Measurements from ENCODE around the genes NOXO1, PKD1 and RAB26.

GRCh38 chr16:1407762-1408698 lies 6.5 kb downstream of the UNKL start:
- RRBS: 2% methylated on average over 23 of the region's 50 CpGs

DNA sequence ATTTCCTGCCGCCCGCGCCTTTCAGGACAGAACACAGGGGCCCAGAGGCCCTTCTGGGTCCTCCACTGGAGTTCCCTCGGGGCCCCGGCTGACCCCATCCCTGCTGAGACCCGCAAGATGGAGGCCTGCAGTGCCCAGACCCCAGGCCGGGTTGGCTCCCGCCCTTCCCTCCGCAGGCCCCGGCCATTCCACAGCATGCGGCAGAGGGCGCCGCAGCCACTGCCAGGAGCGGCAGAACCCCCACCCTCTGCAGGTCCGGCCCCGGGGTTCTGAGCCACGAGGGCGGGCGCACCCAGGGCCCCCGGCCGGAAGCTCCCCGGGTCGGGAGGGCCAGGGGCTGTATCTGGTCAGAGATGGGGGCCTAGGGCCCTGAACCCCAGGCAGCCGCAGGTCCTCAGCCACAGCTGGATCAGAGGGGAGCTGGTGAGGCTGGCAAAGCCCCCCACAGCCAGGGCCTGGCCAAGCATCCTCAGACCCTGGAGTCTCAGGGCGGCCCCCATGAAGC lies 2.3 kb upstream of the PERCC1 start:
- RRBS: 19% methylated on average over 14 of the region's 25 CpGs

GRCh38 chr16:1527691-1528358 lies 5.6 kb upstream of the TMEM204 start:
- RRBS: no CpG with 5 or more reads among the region's 25 CpGs

- RRBS: no CpG with 5 or more reads among the region's 10 CpGs
Observed at GRCh38 chr16:1615211-1615721, 3.1 kb downstream of the CRAMP1 start.

- RRBS: 79% methylated on average over 2 of the region's 21 CpGs
Observed at GRCh38 chr16:1769168-1769999, 2.0 kb downstream of the NME3 start.

DNA sequence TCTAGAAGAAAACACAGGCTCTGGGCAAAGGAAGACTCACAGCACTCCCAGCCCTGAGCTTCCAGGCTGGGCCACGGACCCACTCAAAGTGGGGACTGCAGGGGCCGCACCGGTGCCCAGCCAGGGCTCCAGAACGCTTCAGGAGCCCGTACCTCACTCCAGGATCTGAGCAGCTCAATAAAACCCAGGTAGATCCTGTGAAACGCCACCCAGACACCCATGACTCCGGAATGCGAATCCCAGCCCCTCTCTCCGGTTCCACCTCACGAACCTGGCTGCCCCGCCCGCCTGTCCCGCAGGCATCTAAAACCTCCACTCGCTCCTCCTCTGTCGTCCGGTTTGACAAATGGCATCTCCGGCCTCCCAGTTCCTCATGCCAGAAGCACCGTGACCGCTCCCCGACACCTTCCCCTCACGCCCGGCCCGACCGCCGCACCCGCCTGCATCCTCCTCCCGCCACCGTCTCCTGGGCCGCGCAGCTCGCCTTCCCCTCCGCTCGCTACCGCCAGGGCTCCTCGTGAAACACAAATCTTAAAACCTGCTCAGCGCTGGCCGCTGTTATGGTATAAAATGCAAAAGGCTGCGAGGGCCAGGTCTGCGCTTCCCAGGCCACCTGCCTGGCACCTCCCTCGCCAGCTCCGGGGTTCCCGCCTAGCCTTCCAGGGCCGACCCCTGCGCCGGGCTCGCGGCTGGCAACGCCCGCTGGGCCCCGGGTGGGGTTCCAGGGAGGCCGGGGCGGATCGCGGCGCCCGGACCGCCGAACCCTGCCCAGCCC lies 689 bp downstream of the SPSB3 start:
- RRBS: 8% methylated on average over 25 of the region's 58 CpGs

DNA sequence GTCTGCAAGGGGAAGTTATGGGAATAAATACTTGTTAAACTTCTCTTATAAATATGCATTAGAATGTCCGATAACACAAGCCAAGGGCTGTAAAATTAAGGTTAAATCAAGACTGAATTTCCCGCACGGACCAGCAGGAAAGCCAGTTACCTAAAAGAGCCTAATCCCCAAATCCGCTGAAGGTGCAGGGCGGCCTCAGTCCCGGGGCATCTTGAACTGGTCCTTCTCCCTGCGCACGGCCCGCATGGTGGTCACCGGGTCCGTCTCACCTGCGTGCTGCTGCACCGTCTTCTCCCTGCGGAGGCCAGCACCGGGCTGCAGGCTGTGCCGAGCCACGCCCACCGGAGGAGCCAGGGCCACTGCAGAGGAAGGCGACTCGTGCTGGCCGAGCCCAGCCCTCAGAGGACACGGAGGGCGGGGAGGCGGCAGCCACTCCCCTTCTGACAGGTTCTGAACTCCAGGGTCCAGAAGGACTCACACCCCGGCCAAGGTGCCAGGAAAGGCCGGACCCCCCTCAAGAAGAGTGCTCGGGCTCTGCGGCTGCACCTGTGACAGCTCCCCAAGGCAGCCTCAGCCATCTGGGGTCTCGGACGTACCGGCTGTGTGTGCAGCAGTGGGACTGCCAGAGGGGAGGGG lies 15.7 kb upstream of the IGFALS start:
- RRBS: 84% methylated on average over 10 of the region's 31 CpGs

DNA sequence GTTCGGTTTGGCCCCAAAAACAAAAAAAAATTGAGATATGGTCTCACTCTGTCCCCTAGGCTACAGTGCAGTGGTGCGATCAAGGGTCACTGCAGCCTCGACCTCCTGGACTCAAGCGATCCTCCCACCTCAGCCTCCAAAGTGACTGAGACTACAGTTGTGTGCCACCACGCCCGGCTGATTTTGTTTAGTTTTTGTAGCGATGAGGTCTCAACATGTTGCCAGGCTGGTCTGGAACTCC lies 1.1 kb downstream of the HAGH start:
- RRBS: no CpG with 5 or more reads among the region's 7 CpGs

GRCh38 chr16:1825801-1826015 lies 917 bp downstream of the HAGH start:
- RRBS: no CpG with 5 or more reads among the region's 11 CpGs

GRCh38 chr16:1917288-1917834 lies 854 bp downstream of the HS3ST6 start:
- RRBS: 2% methylated on average over 4 of the region's 21 CpGs

DNA sequence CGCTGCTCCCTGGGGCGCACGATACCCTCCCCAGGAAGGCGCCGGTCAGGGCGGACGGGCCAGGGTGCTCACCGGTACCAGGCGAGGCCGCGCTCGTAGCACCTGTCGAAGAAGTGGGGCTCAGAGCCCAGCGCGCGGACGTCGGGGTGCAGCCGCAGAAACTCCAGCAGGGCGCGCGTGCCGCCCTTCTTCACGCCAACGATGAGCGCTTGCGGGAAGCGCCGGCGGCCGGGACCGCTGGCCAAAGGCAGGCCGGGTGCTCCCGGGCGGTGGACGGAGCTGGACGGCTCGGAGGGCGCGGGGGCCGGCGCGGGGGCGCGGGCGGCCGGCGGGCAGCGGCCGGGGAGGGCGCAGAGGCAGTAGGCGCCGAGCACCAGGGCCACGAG lies 383 bp downstream of the HS3ST6 start:
- RRBS: 5% methylated on average over 16 of the region's 54 CpGs

DNA sequence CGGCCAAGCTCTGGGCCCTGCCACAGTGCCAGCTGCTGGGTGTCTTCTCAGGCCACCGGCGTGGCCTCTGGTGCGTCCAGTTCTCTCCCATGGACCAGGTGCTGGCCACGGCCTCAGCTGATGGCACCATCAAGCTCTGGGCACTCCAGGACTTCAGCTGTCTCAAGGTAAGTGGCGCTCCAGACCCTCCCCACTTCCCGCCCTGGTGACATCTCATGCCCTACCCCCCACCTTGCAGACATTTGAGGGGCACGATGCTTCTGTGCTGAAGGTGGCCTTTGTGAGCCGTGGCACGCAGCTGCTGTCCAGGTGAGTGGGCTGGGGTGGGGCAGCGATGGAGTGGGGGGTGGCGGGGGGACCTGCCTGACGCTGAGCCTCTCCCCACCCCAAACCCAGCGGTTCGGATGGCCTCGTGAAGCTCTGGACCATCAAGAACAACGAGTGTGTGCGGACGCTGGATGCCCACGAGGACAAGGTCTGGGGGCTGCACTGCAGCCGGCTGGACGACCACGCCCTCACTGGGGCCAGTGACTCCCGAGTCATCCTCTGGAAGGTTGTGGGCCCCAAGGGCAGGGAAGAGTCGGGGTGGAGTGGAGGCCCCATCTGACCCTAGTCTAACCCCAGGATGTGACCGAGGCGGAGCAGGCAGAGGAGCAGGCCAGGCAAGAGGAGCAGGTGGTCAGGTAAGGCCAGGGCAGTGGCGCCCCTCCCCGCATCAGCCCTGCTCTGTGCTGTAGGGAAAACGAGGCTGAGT lies 4.0 kb downstream of the NOXO1 start:
- RRBS: no CpG with 5 or more reads among the region's 30 CpGs

DNA sequence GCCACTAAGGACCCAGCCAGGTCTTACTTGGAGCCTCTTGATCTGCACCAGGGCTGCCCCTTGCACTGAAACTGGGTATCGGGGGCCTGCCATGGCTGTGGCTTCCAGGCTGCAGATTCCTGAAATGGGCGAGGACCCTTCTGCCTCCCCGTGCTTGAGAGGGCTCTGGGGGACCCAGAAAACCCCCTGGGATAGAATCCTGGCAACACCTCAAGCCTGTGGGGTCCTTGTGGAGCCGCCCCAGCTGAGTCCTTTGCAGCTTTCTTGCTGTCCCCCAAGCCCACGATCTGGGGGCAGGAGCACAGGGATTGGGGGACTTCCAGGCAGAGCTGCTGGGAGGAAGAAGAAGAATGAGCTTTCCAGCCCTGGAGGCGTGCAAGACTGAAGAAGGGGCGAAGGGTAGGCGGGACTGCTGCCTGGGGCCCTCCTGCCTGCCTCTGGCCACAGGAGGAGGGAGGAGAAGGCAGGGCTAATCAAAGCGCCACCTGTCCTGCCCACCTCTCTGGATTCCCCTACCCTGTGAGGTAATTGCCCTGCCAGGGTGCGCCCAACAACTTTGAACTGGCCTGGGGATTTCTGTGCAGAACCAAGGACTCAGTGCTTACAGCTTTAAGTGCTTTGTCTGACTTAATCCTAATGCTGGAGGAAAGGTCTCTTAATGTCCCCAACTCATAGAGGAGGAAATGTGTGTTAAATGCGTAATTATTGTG lies at the start of gene NOXO1:
NOXO1 (minus strand) TSS at position 383 of the 710 bp plus-strand sequence.
- RRBS: no CpG with 5 or more reads among the region's 11 CpGs

DNA sequence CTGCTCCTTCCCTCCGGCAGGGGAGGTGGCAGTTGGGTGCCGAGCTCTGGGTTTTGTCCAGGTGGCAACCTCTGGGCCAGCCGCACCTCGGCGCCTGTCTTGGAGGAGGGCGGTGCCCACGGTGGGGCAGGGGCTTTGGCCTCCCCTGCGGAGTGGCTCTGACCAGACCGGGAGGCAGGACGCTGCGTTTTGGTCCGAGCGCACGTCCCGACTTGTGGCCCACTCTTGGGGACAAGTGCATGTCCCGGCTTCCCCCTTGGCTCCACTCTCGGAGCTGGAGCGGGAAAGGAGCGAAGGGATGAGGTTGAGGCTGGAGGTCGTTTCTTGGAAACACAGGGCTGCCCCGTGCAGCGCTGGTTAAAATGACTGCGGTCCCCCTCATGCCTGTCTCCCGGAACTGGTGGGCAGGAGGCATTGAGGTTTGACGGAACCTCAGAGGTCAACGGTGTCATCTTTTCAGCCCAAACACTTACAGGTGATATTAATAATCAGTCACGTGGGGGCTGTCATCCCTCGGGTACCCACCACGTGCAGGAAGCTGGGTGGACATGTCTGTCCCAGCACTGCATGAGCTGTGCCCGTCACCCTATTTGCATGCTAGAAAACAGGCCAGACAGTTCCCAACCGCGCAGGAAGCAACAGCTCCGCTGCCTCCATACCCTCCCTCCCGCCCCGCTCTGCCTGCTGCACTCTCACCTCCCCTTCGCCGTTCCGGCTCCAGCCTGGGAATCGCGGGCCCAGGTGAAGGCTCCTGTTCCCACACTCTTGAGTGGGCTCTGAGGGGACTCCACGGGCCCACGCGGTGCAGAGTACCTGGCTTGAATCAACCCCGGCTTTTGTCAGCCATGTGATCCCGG lies 1.2 kb downstream of the SYNGR3 start:
- RRBS: 14% methylated on average over 6 of the region's 45 CpGs

DNA sequence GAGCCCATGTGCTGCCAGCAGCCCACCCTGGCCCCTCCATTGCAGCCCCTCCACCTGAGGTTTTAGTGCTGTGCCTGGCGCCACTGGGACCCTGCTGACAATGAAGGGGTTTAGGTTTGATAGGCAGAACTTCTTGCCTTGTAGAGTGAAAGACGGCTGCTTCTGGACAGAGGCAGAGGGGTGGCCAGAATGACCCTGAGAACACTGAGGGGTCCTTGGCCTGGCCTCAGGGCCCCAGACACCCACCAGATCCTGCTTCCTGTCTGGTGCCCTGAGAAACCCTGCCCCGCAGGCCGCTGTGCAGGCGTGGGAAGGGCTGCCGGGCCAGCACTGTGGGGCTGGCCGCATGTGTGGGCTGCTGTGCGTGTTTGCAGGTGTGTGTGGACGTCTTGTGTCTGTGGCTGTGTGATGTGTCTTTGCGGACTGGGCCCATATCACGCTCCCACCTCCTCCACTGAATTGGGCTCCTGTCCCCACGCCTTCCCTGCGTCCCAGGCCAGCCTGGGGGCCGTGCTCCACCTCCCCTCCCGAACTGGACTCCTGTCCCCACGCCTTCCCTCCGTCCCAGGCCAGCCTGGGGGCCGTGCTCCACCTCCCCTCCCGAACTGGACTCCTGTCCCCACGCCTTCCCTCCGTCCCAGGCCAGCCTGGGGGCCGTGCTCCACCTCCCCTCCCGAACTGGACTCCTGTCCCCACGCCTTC lies 7.3 kb downstream of the NHERF2 start:
- RRBS: no CpG with 5 or more reads among the region's 24 CpGs

DNA sequence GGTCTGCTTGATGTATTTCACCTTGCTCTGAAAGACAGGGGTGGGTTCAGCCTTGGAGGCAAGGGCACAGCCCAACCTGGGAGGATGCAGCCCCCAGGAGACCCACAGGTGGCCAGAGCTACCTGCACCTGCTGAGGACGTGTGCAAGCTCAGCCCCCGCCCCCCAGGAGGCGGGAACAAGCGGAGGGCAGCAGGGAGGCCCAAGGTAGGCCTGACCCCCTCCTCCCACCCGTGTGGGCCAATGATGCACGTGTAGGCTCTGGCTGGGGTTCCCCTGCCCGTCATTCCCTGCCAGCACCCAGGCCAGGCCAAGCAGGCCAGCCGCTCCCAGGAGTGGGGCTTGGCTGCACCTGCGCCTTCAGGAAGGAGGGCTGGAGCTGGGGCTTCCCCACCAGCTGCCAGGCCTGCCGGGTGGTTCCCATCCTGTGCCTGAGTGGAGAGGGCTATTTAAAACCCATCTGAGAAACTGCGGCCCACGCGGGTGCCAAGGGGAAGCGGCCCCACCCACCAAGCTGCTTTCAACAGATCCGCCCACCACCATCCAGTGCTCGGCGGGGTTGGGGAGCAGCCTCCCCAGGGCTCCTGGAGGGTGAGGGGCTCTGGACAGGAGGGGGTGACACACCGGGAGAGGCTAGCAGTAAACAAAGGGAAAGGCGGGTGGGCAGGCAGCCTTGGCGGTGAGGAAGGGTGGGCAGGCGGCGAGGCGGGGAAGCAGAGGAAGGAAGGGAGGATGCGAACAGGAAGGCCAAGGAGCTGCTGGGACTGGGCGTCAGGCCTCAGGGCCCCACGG lies 3.7 kb downstream of the NTHL1 start:
- RRBS: no CpG with 5 or more reads among the region's 26 CpGs

DNA sequence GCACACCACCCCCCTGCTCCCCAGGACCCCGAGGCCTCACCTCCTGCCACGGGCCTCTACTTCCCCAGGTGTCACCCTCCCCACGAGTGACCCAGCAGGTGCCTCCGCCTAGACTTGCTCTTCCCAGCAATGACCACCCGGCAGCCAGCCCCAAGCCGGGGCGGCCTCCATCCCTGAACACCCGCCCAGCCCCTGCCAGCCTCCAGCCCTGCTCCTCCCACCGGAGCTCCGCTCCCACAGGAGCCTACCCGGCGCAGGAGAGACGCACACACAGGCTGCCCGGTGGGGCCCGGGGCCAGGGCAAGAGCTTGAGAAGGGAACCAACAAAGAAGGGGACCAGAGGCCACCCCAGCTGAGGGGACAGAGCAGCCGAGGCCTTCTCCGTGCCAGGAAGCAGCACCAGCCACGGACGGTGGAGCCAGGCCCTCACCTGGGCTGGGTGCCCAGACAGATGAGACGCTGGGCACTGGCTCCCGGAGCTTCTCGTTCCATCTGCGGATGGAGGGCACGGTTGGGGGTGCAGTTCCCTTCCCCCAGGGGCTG lies 13.9 kb downstream of the PKD1 start:
- RRBS: 49% methylated on average over 1 of the region's 24 CpGs

DNA sequence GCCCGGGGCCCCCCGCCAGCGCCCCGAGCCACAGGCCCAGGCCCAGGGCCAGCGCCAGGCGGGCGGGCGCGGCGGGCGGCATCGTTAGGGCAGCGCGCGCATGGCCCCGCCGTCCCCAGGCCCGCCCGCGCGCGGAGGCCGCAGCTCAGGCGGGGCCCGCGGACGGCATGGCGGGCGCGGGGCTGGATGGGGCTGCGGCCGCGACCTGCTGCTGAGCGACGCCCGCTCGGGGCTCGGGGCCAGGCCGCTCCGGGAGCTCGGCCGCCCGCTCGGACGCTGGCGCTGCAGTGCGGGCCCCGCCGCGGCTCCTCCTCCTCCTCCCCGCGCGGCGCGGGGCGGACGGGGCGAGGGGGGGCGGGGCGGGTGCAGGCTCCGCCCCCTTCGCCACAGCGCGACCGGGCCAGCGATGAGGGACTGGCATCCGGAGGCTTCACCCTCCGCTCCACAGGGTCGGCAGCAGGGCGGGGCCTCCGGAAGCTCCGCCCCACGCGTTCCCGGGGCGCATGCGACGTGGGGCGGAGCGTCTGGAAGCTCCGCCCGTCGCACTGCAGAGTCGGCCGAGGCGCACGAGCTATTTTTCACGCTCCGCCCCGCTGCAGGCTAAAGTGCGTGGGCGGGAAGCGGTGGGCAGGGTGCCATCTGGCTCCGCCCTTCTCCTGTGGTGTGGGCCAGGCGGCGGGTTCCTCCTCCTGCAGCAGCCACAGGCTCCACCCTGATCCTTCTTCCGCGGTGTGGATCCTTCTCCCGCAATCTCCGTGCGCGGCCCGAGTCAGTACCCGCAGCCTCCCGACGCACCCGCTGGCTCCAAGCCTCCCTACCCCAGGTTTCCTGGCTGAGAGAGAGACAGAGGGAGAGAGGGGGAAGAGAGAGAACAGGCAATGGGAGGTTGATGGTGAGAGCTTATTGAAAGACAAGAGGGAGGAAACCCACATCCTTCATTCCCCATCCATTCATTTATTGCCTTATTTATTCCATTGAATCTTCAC lies at the start of gene PKD1:
PKD1 (minus strand) TSS at position 291 of the 986 bp plus-strand sequence.
- RRBS: no CpG with 5 or more reads among the region's 107 CpGs

DNA sequence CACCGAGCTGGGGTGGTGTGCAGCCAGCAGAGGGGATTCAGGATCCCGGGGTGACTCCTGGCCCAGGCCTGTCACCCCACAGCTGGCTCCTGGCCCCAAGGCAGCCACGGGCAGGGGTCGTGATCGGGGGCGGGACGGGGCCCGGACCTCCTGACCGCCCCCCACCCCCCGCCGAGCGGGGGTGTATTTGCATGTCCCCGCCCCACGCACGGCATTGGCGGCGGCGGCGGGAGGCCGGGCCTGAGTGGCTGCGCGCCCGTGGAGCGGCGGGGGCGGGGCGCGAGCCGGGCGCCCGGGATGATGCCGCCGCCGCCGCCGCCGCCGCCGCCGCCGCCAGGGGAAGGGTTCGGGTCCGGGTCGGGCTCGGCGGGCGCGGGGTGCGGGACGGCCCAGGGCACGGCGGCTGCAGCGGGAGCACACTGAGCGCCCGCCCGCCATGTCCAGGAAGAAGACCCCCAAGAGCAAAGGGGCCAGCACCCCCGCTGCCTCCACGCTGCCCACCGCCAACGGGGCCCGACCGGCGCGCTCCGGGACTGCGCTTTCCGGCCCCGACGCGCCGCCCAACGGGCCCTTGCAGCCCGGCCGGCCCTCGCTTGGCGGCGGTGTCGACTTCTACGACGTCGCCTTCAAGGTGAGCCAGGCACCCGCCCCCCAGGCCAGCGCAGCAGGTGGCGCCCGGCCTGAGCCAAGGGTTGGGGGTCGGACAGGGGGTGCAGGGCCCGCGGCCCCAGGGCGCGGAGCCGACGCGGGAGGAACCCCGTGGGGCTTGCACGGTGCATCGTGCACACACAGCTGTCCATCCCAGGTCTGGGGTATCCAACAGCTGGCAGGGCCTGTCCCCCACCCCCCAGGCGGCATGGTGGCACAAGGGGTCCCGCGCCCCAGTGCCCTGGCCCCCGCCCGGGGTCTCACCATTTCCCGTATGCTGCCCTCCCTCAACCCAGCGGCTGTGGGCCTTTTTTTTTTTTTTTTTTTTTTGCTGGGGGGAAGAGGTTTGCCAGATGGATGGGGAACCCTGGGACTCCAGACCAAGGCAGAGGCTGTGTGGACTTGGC lies at the start of gene RAB26:
RAB26 (plus strand) TSS at position 278 of the 1,055 bp plus-strand sequence.
- RRBS: 4% methylated on average over 44 of the region's 103 CpGs

DNA sequence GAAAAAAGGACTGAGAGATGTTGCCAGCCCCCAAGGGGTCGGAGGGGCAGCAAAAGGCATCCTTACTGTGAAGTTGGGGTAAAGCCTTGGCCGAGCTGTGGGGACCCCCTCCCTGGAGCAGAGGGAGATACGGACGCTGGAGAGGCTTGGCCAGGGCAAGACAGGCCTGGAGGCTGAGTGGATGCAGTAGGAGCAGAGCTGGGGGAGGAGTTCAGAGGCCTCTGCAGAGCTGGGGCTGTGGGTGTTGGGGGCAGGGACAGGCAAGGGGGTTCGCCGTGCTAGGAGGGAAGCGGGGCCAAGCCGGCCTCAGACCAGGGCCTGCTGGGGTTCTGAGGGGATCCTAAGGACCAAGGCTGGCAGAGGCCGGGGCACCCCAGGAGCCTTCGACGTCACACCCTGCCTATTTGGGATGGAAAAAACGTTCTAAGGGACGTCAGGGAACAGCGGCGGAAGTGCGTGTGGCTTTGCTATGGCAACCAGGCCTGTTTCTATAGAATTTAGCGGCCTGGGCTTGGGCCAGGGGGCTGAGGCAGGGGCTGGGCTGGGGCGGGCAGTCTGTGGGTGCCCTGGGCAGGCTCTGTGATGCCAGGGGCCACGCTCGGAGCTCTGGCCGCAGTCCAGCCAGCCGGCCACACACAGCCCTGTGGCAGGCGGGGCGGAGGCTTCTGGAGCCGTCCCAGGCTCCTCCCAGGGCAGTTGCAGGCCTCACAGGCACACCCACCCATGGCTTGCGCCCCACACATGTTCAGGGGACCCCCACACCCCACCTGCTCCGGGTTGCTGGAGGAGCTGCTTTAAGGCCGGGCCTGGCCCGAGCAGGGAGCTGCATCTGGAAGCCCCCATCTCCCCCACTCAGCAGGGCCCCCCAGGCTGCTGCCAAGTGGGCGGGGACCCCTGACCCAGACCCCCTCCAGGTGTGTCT lies 3.7 kb downstream of the TRAF7 start:
- RRBS: 83% methylated on average over 1 of the region's 30 CpGs